ENCODE results near the genes ITGB1BP2, GCNA, CXCR3 and ERCC6L.

DNA sequence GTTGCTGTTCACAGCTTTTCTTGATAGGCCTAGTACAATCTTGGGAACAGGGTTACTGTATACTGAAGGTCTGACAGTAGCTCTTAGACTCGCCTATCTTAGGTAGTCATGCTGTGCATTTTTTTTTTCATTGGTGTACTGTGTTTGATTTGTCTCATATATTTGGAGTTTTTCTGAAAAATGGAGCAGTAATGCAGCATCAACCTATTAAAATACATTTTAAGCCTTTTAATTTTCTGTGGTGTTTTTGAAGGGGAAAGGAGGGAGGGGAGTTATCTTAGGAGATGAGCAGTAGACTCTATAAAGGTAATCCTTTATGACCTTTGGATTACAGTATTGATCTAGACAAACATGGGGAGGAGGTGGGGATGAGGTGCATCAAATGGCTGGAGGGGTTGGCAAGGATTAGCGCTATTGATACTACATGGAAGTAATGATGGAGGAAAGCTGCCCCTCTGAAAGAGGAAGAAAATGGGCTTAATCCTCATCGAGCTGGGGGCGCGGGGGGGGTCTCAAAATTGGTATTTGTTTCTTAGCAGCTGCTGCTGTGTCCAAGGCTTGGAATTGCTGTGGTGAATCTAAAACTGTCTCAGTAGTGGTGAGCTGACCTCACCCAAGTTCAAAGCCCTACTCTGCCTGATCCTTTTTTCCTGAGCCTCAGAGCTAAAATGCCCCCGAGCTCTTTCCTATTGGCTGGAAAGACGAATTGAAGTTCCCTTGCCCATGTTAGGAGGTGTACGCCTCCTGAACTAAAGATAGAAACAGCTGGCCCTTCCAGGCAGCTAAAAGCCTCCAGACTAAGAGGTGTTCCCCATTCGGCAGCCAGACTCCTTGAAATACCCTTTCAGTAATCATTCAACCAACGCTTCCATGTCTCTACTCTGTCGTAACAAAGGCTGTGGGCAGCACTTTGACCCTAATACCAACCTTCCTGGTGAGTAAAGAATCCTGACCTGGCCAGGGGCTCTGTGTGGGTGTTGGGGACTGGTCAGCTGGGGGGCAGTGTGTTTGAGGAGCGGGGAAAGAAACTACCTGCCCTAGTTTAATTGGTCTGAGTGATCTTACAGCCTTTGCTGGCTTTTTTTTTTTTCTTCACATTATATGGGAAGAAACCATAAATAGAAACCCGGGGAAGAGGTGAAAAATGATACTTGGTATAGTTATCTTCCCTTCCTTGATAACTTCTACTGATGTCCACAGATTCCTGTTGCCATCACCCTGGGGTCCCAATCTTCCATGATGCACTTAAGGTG, at the start of gene ITGB1BP2:
Gene ITGB1BP2, plus strand, starts transcription at position 814 of the 1,253 bp plus-strand sequence.
- RRBS, 2 experiments, result no CpG with 5 or more reads among the region's 13 CpGs

GRCh38 chrX:71388622-71389026, 22.5 kb downstream of the TAF1 start:
- RRBS, 2 experiments, result no CpG with 5 or more reads among the region's 3 CpGs

DNA sequence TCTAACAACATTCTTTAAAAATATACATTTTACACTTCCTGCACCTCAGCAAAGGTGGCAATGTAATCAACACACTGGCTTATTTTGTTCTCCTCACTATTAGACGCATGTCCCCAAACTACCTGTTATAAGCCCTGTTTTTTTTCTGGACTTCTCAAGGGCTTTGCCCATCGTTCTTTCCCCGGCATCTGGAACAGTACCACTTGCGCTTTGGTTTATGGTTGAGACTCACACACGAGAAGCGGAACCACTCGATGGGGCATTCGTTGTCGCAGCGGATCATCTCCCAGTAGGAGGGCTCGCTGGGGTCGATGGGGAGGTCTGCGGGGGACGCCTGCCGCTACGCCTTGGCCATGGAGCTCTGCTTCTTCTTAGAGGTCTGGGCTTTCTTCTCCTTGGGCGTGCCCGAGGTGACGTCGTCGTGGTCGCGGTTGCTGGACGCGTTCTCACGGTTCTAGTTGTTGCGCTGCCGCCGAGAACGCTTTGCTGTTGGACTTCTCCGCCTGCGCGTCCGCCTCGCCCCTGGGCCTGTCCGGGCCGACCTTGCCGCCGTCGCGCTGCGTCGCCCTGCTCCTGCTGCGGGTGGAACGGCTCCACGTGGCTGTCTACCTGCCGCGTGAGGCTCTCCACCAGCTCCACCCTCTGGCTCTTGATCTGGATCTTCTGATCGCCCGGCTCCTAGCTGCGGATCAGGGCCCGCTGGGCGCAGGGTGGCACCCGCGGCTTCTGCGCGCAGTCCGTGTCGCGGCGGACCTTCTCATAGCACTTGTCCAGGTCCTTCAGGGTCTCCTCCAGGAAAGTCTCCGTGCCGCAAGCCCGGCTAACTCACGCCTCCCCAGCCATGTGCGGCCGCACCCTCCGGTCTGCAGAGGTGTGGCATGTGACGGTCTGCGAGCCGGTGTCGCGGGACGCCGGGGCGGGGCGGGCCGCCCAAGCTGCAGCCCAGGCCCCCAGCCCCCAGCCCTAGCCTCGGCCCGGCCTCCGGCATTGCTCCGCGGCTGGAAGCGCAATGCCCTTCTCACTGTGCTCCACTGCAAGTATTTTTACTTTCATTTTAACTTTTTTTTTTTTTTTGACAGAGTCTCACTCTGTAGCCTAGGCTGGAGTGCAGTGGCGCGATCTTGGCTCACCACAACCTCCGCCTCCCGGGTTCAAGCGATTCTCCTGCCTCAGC, 40.6 kb upstream of the OGT start:
- RRBS, 2 experiments, result 5 to 23% methylated on average over 11 to 14 of the region's 89 CpGs

DNA sequence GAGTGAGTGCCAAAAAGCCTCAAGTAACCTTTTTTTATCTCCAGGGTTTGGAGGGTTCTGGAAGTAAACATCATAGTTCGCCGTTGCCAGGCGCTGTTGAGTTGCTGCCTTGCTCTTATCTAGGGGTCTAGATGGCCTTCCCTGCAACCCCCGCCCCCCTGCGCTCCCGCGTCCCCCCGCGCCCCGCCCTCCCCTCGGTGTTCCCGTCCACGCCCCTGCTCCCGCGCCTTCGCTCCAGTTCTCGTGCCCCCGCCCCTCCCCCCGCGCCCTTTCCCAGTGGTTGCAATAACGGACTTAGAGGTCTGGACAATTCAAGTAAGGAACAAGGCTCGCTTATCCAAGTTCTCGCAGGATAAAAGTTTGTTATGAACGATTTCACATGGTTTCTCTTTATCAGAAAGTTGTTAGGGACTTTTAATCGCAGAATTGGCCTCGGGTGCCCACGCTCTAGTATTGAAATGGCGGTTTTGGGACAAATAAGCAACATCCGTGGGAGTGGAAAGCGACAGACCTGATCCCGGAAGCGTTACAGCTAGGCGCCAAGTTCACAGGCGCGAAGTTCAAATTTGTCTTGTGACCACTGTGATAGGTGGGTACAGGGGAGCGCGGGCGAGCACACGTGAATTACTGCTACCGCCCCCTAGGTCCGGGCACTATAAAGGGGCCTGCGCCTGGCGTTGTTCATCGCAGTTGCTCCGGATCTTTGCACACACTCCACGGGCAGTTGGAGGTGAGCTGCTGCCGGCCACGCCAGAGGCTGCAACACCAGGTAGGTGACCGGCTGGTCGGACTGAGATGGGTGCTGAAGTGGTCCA, at the start of gene GCNA:
Gene GCNA, plus strand, starts transcription at position 684 of the 815 bp plus-strand sequence.
- RRBS, 2 experiments, result 96% methylated on average over 8 of the region's 50 CpGs

DNA sequence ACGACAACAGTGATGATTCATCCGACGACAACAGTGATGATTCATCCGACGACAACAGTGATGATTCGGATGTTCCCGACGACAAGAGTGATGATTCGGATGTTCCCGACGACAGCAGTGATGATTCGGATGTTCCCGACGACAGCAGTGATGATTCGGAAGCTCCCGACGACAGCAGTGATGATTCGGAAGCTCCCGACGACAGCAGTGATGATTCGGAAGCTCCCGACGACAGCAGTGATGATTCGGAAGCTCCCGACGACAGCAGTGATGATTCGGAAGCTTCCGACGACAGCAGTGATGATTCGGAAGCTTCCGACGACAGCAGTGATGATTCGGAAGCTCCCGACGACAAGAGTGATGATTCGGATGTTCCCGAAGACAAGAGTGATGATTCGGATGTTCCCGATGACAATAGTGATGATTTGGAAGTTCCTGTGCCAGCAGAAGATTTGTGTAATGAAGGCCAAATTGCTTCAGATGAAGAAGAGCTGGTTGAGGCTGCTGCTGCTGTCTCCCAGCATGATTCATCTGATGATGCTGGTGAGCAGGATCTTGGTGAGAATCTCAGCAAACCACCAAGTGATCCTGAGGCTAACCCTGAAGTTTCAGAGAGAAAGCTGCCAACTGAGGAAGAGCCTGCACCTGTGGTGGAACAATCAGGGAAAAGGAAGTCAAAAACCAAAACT, 14.3 kb downstream of the CXCR3 start:
- RRBS, 2 experiments, result no CpG with 5 or more reads among the region's 39 CpGs

DNA sequence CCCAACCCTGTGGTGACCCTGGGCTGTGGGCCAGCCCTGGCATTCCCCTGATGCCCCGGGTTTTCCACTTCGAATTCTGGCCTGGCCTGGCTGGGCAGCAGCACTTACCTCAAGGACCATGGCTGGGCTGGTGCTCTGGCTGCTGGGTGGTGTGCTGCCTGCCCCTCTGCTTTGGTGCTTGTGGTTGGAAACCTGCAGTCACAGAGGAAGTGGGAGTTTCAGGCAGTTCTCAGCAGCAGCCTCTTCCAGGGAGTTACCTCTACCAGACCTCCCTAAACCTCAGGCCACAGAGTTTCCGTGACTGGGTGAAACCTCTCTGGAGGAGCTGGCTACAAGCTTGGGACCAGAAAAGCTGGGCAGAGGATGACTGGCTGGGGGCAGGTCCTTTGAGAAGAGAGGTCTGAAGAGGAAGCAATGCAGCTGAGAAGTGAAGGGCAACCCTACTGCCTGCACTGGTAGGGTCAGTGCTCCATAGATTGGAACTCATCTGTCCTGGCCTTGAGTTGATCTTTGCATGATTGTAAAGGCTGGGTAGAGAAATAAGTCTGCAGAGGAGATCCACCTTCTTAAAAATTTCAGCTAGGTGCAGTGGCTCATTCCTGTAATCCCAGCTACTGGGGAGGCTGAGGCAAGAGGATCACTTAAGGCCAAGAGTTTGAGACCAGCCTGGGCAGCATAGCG, at the start of gene CXCR3:
Gene CXCR3, minus strand, starts transcription at position 182 of the 681 bp plus-strand sequence.
- RRBS, 2 experiments, result no CpG with 5 or more reads among the region's 4 CpGs

- RRBS, 2 experiments, result no CpG with 5 or more reads among the region's 11 CpGs
Observed at GRCh38 chrX:71619037-71619683, 849 bp upstream of the CXCR3 start.

DNA sequence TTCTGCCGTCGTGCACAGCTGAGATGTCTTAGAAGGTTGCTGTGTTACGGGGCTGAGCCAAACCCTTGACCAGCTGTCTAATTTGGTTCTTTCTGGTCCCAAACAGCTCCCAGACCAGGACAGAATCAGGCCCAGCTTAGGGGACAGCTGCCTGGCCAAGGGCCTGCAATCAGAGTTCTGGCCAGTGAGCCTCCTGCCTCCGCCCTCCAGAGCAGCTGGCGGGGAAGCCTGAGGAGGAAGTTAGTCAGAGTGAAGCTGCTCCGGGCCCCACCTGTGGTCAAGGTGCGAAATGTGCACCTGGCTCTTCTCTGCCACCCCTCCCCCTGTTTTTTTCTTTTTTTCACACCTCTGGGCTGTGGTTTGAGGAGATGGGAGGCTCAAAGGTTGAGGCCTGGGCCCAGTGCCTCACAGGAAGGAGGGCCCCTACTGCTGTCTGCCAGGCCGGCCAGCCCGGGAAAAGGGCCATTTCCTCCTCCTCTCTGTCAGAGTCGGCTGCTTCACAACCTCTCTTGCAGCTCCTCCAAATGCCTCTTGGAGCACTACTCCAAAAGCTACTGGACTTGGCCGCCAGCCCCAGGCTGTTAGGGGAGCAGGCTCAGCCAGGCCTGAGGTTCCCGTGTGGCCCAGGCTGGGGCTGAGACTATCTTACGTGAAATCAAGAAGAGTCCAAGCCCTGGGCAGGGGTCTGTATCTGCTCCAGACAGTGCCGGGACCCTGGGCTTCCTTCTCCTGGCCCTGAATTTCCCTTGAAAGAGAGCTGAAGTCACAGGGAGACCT, 4.3 kb upstream of the CXCR3 start:
- RRBS, 2 experiments, result no CpG with 5 or more reads among the region's 14 CpGs

DNA sequence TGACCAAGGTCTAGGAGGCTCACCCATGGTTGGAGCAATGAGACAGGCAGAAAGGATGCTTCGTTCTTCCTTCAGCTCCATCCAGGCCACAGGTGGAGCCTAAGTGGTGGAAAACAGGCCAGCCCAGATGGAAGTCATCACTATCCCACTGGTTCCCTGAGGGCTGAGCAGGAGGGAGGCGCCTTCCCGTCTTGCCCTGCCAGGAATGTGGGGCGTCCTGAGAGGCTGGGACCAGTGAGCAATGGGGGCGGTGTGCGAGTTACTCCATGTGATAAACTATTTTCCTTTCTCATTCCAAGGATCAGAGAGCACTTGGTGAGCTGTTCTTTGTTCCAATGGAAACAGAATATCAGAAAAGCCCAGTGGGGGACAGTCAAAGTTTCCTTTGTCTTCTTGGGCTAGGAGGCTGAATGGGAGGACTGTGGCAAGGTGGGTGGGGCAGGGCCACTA, 86.1 kb downstream of the NHSL2 start:
- RRBS, 2 experiments, result no CpG with 5 or more reads among the region's 6 CpGs

DNA sequence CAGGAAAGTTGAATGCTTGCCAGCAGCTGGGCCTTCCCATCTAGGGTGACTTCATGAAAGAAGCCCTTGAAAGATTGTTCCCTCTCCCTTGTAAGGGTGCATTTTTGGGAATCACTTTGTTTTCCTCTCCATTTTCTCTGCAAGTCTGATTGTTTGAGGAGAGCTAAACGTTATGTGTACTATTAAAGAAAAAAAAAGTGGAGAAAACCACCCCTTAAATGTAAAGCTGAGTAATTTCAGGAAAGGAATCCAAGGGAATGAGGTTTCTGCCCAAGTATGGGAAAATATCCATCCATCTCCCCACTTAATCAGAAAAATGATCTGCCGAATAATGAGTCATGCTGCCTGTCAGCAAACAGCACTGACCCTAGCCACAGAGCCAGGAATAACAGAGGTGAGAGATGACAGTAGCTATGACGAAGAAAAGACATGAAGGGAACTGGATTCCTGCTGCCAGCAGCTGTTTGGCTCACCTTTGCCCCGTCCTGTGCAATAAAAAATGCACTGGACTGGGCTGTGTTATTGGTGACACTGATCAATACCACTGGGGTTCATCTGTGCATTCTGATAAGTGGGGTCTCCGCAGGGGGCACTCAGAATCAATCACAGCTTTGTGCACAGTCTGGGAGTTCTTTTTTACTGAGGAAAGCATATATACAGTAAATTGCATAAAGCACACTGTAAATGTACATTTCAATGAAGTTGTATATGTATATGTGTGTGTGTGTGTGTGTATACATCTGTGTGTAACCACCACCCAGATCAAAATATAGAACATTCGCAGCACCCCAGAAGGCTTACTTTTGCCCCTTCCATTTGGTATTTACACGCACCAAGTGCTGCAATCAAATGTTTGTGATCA, 119.4 kb downstream of the NHSL2 start:
- RRBS, 2 experiments, result no CpG with 5 or more reads among the region's 7 CpGs

DNA sequence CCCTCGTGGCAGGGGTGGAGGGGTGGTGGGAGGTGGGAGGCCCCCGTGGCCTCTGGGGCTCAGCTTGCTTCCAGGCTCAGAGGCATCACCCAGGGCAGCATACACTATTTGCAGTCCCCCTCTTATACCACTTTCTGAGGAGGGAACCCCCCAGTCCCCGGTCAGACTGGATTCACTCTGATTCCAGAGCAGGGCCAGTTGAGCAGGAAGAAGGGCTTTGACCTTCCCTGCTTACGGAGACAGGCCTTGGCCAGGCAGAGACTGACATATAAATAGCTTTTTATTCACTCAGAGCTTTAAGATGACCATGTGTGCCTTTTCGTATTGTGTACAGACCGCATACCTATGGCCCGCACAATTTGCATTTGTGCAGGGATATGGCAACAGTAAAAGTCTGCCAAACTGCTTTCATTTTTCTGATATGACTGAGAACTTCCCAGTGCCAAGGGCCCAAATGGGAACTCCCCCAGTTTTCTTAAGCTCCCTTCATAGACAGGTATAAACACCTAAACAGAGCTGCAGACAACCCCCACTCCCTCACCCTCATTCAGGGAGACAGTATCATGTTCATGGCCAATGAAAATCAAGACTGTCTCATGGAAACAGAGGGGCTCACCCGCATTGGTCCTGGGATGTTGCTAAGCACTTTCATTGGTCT, 135.0 kb downstream of the NHSL2 start:
- RRBS, 2 experiments, result no CpG with 5 or more reads among the region's 8 CpGs

DNA sequence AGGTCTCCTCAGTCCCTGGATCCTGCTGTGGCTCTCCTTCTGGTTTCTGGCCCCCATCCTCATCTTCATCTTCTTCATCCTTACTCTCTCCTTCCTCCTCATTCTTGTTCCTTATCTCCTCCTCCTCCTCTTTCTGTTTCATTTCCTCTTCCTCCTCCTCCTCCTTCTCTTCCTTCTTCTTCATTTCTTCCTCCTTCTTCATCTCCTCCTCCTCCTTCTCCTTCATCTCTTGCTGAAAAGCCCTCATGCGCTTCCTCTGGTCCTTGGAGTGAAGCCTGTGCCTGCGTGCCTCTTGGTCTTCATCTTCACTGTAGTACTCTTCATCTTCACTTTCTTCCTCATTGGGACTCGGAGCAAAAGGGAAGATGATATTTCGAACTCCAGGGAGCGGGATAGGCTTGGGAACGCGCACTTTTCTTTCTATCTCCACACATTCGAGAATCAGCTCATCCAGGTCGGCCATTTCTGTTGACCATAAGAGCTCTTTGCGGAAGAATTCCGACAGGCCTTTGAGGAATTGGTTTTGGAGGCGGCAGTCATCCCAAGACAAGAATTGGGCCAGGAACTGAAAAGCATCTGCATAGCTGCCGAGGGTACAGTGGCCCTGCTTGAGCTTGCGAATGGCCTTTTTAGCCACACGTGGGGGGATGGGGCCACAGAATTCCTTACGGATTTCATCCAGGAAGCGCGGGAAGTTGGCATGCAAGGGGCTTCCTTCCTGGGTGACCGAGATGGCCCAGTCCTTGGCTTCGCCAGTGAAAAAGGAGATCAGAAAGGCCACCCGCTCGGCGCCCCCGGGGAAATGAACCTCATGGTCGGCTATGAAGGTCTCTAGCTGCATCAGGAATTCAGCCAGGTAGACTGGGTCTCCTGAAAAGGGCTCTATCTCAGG, 51.1 kb upstream of the PIN4 start:
- RRBS, 2 experiments, result no CpG with 5 or more reads among the region's 25 CpGs

DNA sequence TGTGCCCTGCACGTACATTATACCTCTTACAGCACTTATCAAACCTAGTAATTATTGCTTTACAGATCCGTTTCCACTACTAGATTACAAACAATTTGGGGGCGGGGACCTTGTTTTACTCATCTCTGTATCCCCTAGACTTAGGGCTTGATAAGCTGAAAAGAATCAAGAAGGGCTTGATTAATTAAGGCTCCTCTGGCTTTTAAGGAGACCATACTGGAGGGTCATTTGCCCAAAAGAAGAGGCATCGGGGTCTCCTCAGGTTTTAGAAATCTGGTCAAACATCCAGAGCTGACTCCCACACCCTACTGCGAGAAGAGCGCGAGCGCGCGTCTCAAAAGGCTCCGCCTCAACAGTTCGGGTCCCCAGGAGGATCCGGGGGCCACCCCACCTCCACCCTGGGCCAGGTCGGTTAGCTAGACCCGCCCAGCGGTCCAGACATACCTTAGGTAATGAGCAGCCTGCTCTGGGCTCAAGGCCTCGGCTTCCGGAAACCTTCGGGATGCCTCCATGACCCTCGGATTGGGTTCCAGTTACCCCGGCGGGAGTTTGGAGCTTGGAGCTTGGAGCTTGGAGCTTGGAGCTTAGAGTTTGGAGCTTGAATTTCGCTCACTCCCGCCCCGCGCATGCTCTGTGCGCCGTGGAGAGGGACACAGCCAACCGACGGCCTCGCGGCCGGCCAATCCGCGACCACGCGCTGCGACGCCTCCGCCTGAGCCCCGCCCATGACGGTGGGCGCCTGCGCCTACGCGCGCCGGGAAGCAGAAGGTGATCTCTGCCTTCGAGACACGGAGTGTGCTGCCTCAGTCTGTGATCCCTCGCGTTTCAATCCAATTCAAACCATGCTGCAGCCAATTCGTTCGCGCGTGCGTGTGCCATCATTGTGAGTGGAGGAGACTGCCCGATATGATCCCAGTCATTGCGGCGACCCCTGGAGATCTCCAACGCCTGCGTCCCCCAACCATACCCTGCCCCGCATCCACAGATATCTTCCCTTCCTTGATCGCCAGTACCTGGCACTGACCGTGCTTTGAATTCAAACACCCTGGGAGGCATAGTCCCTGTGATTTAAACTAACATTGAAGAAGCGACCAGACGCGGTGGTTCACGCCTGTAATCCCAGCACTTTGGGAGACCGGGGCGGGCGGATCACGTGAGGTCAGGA, at the start of gene ERCC6L:
Gene ERCC6L, minus strand, starts transcription at position 628 of the 1,165 bp plus-strand sequence.
- RRBS, 2 experiments, result under 1 to 3% methylated on average over 17 to 18 of the region's 73 CpGs

DNA sequence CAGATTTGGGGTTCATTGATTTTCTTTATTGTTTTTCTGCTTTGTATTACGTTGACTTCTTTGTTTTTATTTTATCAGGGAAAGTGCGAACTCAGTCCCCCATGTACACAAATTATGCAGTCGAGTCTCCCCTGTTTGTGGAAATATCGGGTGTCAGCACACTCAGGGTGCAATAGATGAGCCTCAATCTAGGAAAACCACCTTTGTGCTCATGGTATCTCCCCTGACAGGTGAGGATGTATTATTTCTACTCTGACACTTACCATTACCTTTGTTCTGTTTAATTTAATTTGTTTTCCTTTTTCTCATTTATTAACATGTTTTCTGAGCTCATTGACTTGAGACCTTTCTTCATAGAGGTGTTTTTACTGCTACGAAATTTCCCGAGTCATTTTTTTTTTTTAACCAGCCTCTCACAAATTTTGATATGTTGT, 26.5 kb upstream of the PHKA1 start:
- RRBS, 2 experiments, result no CpG with 5 or more reads among the region's 6 CpGs

GRCh38 chrX:73127679-73127951, 48.3 kb upstream of the PABPC1L2A start:
- RRBS, 2 experiments, result 38 to 57% methylated on average over 5 of the region's 13 CpGs

DNA sequence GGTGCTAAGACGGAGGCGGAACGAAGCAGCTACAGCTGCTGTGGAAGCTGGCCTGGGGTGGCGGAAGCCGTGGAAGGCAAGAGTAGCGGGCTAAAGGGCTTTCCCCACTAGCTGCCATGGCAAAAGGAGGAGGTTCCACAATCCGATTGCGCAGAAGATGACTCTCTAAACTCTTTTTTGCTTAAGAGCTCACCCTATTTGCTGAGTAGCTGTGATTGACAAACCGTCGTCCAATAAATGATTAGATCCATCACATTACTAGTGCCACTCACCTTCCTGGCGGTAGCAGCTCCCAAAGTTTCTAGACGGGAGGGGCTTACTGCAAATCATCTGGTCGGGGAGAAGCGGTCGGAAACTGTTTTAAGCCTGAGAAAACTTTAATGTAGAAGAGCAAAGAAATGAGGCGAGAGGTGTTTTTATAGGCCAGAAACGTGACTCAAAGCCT, 48.7 kb upstream of the PABPC1L2A start:
- RRBS, 2 experiments, result no CpG with 5 or more reads among the region's 17 CpGs

DNA sequence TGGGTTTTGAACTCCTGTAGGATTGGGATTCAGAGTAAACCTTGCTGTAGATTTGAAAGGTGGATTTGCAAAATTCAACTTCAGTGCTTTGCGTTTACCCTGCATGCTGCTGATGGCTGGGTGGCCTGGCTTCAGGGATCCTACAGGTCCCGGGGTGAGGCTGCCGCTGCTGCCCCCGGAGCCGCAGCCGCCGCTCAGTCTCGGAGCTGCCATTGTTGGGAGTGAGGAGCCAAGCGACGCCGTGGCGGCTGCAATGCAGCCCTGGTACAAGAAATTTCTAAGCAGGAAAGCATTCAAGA, 37.1 kb upstream of the CHIC1 start:
- RRBS, 2 experiments, result no CpG with 5 or more reads among the region's 12 CpGs

GRCh38 chrX:73563982-73564473, 1.0 kb downstream of the CHIC1 start:
- RRBS, 2 experiments, result no CpG with 5 or more reads among the region's 6 CpGs

- RRBS, 2 experiments, result no CpG with 5 or more reads among the region's 10 CpGs
Observed at GRCh38 chrX:73826961-73828032, 264.3 kb downstream of the CHIC1 start.

All from bronchial epithelial cell (primary cell).